GM12891 (cell line): ENCODE measurements around the genes PKNOX1 and SIK1.

- RRBS = 2% methylated on average over 39 of the region's 105 CpGs
Measured at GRCh38 chr21:42974058-42974859, at the start of gene PKNOX1. PKNOX1 (plus strand) TSS chr21:42974562.

GRCh38 chr21:42992429-42992844, 18.1 kb downstream of the PKNOX1 start:
- RRBS = no CpG with 5 or more reads among the region's 10 CpGs

DNA sequence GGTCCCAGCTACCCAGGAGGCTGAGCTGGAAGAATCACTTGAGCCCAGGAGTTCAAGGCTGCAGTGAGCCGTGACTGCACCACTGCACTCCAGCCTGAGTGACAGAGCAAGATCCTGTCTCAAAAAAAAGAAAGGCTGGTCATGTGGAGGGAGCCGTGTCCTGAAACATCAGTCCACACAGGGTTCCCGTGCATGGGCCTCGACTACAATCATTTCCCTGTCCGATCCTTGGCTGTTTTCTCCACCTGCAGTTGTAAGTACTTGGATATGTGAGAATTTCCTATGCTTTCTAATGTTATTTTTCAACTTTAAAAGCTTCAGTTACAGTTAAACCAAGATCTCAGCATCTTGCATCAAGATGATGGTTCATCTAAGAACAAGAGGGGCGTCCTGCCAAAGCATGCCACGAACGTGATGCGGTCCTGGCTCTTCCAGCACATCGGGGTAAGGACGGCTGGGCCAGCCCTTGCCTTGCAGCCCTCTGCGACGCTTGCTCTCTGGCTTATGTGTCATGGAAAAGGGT, 46.7 kb downstream of the PKNOX1 start:
- RRBS = no CpG with 5 or more reads among the region's 13 CpGs

DNA sequence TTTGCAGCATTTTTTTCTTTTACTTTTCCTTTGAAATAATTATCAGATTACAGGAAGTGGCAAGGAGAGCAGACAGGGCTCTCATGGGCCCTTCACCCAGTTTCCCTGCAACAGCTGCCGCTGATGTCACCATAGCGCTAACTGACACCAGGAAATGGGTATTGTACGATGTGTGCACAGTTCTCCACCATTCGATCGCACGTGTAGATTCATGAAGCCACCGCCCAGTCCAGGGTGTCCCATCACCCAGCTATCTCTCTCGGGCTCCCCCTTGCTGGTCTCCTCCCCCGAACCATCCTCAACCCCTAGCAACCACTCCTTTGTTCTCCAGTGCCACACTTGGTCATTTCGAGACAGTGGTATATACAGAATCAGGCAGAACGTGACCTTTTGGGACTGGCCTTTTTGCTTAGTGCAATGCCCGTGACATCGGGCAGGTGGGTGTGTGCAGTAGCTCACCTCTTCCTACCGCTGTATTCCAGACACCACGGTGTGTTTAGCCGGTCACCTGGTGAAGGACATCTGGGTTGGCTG, 118.4 kb downstream of the CRYAA start:
- RRBS = no CpG with 5 or more reads among the region's 16 CpGs

- RRBS = 88% methylated on average over 1 of the region's 36 CpGs
Measured at GRCh38 chr21:43300932-43301641, 125.8 kb downstream of the SIK1 start.

- RRBS = no CpG with 5 or more reads among the region's 7 CpGs
Measured at GRCh38 chr21:43313955-43314275, 113.0 kb downstream of the SIK1 start.

DNA sequence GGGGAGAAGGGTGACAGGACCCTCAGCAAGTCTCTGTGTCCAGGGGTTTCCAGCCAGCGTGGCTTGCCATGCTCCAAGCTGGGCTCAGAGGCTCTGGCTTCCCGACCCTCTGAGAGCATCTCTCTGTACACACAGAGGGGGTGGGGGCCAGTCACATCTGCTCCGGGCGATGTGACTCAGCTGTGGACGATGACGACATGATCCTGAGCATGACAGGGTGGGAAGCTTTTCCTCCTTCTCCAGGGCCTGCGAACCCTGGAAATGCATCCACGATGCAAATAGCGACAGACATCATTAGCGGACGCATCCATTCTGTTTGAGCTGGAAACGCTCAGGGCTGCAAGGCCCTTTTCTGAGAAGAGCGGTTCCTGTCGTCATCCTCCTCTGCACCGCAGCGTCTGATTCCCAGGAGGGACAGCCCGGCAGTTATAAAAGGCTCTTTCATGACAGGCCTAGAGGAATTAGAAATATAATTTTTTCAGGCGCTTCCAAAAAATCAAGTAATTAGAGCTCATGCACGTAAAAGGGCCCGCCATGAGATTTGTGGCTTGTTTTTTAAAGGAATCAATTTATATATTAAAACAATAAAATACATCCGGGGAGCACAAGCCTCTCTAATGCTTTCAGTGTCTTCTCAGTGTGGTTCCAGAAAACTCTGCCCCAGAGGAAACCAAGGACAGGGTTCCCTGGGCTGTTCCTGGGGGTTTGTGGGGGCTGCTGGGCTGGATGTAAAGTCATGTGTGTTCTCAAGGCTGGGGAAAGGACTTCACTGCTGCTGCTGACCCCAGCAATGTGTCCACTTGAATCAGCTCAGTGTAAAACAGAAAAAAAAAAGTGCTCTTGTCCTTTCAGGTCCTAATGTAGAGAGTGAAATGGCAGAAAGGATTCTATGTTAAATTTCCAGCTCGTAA, 107.4 kb downstream of the SIK1 start:
- RRBS = no CpG with 5 or more reads among the region's 22 CpGs

GRCh38 chr21:43333034-43333328, 94.0 kb downstream of the SIK1 start:
- RRBS = no CpG with 5 or more reads among the region's 10 CpGs

DNA sequence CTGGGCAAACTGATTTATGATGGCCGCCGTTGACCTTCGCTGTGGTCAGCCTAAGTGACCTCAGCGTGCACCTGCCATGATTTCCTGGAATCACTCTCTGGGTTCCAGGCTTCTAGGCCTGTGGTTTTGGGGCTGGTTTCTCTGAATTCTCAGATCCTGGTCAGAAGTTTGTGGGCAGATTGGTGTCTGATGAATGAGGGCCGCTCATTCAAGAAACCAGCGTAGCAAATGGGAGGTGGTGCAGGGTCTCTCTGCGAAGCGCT, 64.0 kb downstream of the SIK1 start:
- RRBS = no CpG with 5 or more reads among the region's 8 CpGs

GRCh38 chr21:43426938-43427339, at the start of gene SIK1:
SIK1 (minus strand) TSS chr21:43427131.
- RRBS = under 1% methylated on average over 42 of the region's 69 CpGs

DNA sequence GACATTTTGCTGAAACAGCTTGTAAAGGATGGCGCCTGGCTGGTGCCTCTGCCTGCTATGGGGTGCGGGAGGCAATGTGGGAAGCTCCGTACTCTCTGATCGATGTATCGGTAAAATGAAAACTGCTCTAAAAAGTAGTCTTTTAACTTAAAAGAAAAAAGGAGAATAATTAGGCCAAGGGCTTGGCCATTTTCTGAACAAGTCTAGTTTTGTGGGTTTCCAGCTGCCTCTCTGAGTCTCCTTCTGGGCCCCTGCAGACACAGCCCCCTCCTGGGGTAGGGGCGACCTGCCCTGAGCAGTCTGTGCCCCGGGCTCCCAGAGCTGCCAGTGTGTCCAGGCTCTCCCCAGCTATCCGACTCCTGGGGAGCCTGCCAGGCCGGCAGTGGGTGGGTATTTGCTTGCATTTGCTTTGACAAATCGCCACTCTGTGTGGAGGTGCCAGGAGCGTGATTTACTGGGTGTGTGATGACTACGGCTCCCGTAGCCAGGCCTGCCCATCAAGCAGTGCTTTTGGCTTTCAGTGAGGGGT, 36.5 kb upstream of the SIK1 start:
- RRBS = 43% methylated on average over 3 of the region's 13 CpGs

DNA sequence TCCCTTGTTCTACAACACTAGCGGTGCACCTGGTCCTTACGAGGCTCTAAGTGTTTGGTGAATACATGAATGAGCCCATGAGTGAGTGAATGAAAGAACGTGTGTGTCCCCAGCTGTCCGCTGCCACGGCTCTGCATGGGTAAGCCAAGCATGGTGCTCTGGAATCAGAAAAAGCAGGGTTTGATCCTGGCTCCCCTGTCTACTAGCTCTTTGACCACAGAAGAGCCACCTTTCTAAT, 7.9 kb downstream of the H2BC12L start:
- RRBS = no CpG with 5 or more reads among the region's 5 CpGs

DNA sequence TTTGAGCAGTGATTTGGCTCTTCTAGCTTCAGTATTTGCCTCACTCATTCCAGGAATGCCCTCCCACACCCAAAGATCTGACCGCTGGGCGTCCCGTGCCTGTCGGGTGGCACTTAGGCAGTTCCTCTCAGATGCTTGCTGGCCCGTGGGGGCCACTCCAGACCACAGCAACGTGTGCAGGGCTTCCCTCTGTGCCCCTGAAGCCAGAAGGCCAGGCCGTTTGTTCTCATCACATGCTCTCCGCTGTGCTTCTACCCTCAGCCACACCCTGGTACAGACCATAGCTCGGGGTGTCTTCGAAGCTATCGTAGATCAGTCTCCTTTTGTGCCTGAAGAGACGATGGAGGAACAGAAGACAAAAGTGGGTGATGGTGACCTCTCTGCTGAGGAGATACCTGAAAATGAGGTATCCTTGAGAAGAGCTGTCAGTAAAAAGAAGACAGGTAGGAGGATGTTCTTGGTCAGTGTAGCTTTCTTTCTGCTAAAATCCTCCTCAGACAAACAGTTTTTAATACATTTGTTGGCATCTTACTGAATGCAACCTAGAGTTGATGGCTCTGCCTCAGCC, 17.2 kb downstream of the RRP1B start:
- RRBS = no CpG with 5 or more reads among the region's 12 CpGs

GRCh38 chr21:43718441-43718802, 507 bp upstream of the PDXK start:
- RRBS = 15% methylated on average over 24 of the region's 40 CpGs

DNA sequence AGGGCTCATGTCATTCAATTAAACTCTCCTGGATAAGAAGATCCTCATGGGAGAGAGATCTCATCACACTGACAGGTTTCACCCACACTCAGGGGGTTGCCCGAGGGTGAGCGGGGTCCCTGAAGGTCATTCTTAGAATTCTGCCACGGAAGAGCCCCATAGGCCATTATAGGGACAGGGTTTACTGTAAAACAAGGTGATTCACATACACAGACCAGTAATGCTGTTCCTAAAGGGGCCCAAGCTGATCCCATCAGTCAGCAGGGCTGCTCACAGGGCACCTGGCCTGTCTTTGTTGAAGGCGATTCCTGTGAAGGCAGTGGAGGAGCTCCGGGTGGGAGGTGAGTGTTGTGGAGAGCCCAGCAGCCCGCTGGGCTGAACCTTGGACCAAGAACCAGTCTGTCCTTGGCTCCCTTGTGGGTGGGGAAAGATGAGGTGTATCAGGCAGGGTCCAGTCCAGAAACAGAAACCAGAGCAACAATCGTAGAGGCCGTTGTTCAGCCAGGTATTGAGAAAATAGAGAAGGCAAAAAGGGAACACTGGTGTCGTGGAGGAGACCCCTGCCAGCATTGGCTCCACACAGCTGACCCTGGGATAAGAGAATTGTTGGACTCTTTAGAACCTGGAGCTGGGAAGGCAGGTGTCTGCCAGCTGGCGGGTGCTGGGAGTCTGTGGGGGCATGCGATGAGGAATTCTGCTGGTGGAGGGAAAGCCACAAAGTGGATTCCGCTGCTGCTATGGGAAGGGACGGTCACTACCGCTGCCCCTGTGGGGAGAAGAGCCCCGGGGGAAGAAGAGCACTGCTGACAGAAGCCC, 12.6 kb downstream of the PDXK start:
- RRBS = no CpG with 5 or more reads among the region's 15 CpGs

- RRBS = 3% methylated on average over 6 of the region's 24 CpGs
Measured at GRCh38 chr21:43917059-43917673, 52.1 kb downstream of the AGPAT3 start.

DNA sequence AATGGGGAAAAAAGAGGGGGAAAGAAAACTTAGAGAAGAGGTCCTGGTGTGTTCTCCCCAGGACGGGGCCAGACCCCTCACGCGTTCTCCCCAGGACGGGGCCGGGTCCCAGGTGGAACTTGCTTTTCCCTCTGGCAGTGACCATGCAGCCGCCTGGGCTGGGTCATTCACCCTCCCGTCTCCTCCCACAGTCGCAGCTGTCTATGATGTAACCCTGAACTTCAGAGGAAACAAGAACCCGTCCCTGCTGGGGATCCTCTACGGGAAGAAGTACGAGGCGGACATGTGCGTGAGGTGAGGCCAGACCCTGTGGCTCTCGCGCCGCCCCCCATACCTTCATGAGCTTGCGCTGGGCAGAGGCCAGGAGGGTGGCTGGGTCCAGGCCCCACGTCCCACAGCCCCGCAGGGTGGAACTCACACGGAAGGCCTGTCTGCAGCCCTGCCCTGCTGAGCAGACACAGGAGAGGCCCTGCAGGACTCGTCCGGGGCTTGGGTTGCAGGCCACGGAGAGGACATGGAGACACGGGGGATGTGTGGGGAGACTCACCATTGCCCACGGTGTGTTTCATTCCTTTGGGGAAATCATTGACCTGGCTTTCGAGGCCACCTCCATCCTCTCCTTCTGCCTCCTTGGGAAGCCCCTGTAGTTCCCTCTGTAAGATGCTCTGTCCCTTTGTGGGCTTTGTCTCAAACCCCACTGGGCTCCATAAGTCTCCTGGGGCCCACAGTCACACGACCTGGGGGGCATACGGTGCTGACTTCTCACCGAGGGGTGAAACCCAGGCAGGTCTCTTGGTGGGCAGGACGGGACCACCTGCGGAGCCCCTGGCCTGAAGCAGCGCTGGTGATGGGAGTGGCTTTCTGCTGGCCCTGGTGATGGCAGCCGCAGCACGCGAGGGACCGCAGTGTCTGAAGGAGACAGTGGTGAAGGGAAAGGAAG, 40.6 kb upstream of the TRAPPC10 start:
- RRBS = no CpG with 5 or more reads among the region's 36 CpGs

- RRBS = no CpG with 5 or more reads among the region's 22 CpGs
Measured at GRCh38 chr21:44062909-44063934, 44.0 kb upstream of the PWP2 start.

DNA sequence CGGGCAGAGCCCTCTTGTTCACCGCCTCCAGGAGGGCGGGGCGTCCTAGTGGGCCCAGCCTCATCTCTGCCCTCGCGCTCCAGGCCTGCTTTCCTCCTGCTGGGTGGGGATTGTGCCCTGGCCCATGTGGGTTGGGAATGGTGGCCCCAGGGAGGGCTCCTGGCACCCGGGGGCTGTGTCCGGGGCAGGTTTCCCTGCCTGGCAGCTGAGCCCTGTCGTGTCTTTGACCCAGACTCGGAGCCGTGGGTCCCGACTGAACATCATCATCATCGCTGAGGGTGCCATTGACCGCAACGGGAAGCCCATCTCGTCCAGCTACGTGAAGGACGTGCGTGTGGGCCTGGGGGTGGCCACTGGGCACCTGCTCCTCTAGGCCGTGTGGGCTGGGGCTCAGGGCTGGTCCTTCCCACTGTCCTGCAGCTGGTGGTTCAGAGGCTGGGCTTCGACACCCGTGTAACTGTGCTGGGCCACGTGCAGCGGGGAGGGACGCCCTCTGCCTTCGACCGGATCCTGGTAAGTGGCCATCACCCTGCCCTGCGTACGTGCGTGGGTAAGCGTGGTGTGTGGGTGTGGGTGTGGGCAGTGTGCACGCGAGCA, 16.3 kb downstream of the PFKL start:
- RRBS = no CpG with 5 or more reads among the region's 33 CpGs

GRCh38 chr21:44323552-44323970, 15.6 kb downstream of the CFAP410 start:
- RRBS = no CpG with 5 or more reads among the region's 19 CpGs